Paraaortic lymph node (tissue), 1 donor: ENCODE data around the gene ATR.

GRCh38 chr3:141913560-141913908 is 37.1 kb downstream of the ATP1B3 start:
- PRO-cap = no peak

DNA sequence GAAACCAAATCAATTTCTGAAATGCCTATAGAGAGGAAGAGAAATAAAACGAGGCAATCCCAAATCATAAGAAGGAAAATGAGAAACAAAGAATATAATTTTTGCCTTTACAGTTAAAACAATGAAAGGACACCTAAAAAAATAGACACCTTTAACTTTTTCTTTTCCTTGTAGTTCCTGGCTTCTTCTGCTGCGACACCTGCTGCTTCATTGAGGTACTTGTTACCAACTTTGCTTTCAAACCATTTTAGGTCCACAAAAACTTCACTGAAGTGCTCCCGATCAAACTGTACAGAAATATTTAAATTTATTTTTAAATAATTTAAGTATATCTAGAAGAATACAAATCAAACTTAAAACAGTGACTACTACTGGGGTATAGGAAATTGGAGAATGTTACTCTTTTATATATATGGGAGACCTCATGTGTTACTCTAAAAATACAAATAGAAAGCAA is 26.9 kb downstream of the XRN1 start:
- PRO-cap = no peak

DNA sequence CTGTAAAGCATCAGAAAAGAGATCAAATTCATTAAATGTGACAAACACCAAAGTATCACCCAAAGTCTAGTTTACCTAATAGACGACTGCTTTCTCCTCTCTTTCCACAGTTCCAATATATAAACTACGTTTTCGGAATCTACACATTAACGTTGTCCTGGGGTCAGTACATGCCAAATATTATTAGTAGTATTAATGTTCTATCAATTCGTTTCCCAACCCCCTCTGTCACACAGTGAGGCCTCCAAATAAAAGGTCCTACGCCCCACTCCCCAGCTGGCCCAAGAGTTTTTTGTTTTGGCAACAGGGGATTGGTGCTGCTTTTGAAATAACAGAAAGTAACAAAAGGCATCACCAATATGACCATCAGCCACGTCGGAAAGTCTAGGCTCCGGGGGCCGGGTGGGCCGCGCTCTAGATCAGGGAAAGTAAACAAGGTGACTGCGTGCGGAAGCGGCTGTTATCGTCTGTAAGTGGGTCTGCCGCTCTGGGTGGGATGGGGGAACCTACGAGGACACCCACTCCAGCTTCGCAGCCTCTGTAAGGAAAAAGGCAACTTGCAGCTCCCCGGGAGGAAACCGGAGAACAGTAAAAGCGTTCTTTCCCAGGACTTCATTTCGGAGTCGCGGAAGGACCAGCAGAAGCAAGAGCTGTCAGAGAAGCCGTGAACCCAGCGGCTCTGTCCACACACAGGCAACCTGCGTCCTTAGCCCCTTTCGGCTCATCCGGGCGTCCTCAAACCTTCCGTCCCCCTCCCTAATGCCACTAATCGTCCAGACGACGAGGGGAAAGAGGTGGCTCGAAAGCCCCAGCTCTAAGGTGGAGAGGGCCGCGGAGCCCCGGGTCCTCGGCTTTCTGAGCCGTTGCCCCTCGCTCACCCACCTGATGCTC is 604 bp downstream of the XRN1 start:
- PRO-cap = unidirectional peak, plus-strand start at position 463 of the sequence; unidirectional peak, plus-strand start at position 620 of the sequence

DNA sequence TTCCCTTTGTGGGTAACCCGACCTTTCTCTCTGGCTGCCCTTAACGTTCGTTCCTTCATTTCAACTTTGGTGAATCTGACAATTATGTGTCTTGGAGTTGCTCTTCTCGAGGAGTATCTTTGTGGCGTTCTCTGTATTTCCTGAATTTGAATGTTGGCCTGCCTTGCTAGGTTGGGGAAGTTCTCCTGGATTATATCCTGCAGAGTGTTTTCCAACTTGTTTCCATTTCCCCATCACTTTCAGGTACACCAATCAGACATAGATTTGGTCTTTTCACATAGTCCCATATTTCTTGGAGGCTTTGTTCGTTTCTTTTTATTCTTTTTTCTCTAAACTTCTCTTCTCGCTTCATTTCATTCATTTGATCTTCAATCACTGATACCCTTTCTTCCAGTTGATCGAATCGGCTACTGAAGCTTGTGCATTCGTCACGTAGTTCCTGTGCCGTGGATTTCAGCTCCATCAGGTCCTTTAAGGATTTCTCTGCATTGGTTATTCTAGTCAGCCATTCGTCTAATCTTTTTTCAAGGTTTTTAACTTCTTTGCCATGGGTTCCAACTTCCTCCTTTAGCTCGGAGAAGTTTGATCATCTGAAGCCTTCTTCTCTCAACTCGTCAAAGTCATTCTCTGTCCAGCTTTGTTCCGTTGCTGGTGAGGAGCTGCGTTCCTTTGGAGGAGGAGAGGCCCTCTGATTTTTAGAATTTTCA is 31.8 kb upstream of the XRN1 start:
- PRO-cap = no peak

- PRO-cap = bidirectional peak, plus-strand start at chr3:142579011, minus-strand start at chr3:142578835
Measured at GRCh38 chr3:142577905-142579141, at the start of gene ATR. TSS of gene ATR (minus strand) at chr3:142578733.

GRCh38 chr3:142962617-142963053 is 839 bp downstream of the PAQR9 start:
- PRO-cap = no peak

DNA sequence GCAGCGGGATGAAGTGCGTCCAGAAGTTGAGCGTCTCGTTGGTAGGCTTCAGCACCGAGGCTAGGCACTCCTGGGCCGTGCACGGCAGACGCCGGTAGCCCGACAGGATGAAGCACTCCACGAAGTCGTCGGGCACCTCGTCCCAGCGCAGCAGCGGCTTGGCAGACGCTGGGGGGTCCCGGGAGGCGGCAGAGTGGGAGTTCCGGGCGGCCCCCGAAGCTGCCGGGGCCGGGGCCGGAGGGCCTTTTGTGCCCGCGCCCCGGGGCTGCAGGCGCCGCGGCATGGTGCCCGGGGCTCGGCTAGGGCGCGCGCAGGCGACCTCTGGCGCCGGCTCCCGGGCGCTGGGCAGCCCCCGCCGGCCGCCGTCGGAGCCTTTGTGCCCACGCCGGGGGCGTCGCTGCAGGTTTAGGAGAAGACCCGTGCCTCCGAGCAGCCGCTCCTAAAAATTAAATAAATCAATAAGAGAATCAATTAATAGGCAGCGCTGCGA is 375 bp downstream of the PAQR9 start:
- PRO-cap = no peak

- PRO-cap = no peak
Measured at GRCh38 chr3:143002372-143002767, 1.0 kb downstream of the U2SURP start.

- PRO-cap = no peak
Measured at GRCh38 chr3:143012135-143012513, 10.8 kb downstream of the U2SURP start.

- PRO-cap = no peak
Measured at GRCh38 chr3:143150961-143151202, 31.3 kb downstream of the CHST2 start.

GRCh38 chr3:143172523-143173157 is 53.1 kb downstream of the CHST2 start:
- PRO-cap = no peak

- PRO-cap = no peak
Measured at GRCh38 chr3:143786204-143787298, 61.7 kb downstream of the SLC9A9 start.

GRCh38 chr3:144031734-144032473 is 60.3 kb downstream of the DIPK2A start:
- PRO-cap = no peak

GRCh38 chr3:144502263-144502821 is 530.7 kb downstream of the DIPK2A start:
- PRO-cap = no peak

GRCh38 chr3:146152546-146153449 is 8.2 kb downstream of the PLOD2 start:
- PRO-cap = no peak

DNA sequence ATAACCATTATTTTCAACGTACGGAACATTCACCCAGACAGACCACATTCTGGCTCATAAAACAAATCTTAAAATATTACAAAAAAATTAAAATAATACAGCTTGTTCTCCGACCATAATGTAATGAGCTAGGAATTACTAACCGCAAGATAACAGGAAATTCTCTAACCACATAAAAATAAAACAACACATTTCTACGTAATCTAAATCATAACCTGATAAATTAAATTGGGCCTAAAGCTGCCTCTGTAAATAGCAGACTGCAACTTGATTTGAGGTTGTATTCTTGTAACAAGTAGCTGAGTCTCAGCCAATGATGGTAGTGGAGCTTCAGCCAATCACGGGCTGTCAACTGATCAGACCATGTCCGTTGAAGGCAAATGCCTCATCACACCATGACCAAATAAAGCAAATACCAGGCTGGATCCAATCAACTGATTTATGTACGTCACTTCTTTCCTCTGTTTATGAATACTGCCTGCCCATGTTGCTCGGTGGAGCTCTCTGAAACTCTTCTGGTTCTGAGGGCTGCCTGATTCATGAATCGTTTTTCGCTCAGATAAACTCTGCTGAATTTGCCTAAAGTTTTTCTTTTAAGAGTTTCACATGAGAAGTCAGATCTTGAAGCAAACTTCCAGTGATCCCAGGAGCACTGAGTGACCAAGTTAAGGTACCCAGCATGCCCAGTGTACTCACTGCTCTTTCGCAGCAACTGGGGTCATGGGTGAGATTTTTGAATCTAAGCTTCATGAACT is 9.0 kb downstream of the PLSCR4 start:
- PRO-cap = no peak

DNA sequence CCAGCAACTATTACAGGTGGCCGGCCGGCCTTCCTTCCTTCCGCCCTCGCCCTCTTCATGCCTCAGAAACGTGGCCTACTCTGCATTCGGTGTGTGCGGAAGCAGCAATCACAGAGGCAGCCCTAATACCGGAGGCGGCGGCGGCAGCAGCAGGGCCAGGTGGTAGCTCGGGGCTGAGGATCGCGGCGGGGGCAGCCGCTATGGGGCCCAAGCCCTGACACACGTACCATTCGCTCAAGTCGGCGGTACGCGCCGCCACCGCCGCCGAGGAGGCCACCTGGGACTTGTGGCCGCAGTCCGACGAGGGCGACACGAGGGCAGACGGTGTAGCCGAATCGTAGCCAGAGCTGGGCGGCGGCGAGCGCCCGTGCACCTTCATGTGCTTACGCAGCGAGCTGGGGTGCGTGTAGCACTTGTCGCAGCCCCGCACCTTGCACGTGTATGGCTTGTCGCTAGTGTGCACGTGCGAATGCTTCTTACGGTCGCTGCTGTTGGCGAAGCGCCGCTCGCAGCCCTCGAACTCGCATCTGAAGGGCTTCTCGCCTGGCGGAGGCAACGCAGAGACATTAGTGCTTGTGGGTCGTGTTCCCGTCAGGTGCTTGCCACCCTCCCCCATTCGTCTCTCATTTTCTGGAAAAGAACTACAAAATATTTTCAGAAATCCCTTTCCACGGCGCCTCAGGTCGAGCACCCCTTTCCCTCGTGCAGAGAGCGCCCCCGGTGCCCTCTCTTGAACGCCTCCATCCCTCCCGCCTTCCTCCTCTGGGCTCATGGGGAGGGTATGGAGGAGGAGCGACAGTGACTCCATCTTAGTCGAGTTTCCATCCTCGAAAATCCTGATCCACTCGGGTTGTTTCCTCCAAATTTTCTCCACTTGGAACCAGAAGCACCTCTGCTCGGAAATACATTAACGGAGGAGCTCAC is 15.4 kb downstream of the ZIC4 start:
- PRO-cap = no peak

GRCh38 chr3:147395595-147396376 is 10.6 kb downstream of the ZIC4 start:
- PRO-cap = no peak

DNA sequence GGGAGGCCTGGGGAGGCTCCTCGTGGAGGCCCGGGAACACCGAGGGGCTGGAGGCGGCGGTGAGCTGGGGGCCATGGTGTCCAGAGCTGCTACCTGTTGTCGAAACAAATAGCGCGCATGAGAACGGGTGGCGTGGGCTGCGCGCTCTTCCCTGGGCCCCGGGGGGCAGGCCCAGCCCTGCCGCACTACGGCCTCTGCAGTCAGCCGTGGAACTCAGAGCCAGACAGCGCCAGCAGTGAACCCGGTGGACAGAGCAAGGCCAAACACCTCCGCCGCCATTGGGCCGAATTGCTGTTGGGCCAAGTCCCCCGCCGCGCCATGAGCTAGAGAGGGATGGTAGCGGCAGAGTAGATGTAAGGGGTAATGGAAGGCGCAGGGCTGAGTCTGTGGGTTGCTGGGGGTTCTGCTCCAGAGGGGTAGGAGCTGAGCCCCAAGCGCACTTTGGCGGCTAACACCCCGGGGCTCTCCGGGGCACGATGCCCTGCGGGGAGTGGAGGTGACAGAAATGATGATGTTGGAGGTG is 9.9 kb downstream of the ZIC4 start:
- PRO-cap = no peak

DNA sequence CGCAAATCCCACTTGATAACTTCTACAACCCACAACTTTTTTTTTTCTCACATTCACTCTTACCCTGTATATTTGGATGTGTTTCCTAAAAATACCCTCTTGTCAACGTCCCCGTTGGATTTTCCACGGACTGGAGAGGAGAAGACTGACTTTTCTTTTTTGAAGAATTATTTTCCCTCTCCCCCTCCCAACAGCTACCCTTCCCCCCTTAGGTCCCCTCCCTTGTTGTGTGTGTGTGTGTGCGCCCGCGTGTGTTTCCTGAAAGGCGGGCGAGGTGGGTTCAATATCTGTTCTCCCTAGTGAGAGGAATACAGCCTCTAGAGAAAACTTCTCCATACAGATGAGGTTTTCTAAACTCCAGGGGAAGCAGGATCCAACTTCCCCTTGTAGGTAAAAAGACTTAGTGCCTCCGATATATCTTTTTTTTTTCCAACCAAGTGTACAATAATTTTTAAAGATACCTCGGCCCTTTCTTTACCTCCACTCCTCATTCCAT is 335 bp upstream of the ZIC4 start:
- PRO-cap = no peak